Measurements from ENCODE around the genes SLC25A12 and HAT1.

GRCh38 chr2:171893722-171894826, at the start of gene SLC25A12:
SLC25A12 (minus strand) TSS chr2:171894244.
- RRBS: under 1% methylated on average over 27 of the region's 73 CpGs

GRCh38 chr2:171922087-171923144, at the start of gene HAT1:
HAT1 (plus strand) TSS chr2:171922461.
- RRBS: 2% methylated on average over 18 of the region's 68 CpGs

DNA sequence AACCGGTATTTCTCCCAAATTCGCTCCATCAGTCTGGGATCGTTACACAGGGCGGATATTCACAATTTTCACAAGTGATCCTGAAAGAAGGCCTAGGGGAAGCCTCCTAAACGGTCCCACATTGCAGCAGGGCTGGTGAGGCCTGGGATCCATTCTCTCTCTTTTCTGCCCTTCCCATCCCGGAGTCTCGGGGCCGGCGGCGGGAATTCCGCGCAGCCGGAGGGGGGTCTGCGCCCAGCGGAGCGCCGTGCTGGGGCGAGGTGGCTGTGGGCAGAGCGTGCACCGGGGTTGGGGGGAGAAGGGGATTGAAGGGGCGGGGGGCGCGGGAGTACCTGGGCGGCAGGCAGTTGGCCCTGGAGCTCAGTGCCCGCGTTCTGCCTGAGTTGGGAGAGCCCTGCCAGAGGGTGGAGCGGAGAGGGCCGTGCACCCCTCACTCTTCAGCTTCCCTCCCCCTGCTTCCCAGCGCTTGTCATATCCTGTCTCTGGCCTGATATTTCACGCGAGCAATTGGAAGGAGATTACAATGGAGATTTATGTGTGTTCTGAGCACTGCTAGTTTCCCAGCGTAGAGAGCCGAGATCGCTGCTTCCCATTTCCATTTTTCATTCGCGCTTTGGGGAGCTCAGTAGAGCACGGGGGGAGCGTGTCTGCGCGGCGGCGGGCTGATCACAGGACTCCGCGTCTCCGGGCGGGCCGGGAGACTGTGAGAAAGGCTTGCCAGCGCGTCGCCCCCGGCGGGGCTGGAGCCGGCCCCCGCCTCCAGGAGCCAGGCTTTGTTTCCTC, 6.2 kb downstream of the DLX2 start:
- RRBS: 5% methylated on average over 8 of the region's 54 CpGs

DNA sequence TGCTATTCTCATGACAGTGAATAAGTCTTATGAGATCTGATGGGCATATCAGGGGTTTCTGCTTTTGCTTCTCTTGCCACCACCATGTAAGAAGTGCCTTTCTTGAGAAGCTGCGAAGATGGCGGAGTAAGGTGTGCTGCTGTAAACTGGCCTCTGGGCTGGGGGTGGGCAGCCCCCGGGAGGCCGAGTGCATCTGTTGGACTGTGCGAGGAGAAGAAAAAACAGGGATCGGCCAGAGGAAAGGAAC, 62.2 kb upstream of the DLX2 start:
- RRBS: no CpG with 5 or more reads among the region's 6 CpGs

DNA sequence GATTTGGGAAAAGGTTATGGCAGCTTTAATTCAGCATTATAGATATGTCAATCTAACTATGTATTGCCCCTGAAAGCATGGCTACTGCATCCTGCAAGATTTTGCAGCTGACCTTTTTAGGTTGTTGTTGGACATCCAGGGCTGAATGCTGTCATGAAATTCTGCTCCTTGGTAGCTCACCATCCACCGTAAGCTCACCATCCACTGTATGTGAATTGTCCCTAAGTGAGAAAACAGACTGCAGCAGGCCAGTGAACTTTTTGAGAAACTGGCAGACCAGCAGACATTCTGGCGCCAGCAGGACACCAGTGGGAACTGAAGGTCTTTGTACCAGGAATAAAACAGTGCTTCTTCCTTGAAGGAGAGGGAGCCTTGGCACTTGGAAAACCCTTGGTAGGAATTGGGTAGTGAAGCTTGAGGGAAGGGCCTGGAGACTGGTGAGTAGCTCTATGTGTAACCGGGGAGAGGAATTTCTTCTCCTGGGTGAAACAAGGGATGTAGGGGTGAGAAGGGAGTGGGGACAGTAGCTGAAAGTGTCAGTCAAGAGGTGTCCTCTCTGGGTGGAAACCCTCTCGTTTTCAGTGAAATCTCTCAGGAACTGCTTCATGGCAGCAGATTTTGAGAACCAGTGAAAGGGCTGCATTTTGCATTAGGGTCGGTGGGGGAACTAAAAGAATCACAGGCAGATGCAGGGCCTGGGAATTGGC, 131.3 kb upstream of the DLX2 start:
- RRBS: no CpG with 5 or more reads among the region's 5 CpGs

DNA sequence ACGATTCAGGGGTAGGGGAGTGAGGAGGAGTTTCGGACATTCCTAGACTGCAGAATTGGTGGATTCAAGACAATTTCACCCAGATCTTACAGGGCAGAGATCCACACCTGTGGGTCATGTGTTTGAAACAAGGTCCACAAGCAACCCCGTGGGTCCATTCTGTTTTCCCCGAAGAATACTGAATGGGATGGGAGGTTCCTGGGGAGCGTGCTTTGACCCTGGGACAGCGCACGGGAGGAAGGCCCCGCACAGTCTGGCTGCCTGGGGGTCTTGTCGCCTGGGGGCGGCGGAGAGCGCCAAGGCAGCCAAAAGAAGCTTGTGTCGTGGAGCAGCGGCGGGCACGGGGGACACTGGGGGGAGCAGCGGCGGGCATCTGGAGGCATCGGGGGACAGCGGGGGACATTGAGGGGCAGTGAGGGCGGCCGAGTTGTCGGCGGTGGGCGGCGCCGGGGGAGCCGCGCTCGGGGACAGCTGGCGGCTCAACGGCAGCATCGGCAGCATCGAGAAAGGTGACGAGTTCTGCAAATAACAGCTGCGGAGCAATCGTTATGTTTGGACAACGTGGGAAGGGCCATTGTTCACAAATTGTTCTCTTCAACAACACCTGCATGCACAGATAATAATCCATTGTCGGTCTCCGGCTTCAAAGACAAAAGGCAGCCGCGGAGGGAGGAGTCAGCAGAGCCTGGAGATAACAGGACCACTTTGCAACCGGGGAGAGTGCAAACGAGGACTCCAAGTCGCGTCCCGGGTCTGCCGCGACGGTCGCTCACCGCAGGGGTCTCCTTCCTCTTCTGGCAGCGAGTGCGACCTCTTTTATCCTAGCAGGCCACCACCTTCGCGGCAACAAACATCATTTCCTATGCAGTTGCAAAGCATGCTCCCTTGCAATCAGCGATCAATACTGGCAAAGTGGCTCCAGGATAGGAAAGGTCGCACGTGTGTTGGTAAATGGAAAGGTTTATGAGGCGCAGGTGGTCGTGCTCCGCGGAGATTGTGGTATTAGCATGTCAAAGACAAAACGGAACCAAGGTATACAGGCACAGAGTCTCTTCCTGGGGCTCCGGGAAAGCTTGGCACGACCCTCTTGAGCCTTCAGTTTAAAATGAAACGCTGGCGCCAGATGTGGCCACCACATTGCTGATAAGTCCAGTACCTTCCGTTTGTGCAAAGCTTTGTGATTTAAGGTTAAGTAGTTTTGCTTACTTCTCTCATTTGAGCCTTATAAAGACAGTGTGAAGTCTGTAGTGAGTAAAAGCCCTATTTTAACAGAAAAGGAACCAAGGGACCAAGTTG, 132.3 kb upstream of the DLX2 start:
- RRBS: 3% methylated on average over 7 of the region's 69 CpGs

DNA sequence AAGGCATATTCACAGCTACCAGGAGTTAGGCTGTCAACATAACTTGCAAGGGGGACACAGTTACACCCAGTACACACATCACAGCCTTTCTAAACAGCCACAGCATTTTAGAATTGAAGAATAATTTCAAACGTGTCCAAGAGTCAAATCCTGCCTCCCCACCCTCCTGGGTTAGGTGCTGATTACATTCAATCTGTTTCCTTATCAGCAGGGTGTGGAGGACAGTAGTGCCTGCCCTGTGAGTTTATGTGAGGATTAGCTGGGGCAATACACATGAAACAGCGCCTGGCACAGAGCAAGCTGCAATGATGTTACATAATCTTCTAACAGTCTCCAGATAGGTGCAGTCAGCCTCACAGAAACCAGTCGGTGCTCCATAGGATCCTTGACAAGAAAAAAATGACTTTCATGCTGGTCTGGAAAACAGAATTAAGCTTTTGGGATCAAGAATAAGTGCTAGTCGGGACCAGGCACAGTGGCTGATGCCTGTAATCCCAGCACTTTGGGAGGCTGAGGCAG, 91.7 kb upstream of the ITGA6 start:
- RRBS: no CpG with 5 or more reads among the region's 4 CpGs

DNA sequence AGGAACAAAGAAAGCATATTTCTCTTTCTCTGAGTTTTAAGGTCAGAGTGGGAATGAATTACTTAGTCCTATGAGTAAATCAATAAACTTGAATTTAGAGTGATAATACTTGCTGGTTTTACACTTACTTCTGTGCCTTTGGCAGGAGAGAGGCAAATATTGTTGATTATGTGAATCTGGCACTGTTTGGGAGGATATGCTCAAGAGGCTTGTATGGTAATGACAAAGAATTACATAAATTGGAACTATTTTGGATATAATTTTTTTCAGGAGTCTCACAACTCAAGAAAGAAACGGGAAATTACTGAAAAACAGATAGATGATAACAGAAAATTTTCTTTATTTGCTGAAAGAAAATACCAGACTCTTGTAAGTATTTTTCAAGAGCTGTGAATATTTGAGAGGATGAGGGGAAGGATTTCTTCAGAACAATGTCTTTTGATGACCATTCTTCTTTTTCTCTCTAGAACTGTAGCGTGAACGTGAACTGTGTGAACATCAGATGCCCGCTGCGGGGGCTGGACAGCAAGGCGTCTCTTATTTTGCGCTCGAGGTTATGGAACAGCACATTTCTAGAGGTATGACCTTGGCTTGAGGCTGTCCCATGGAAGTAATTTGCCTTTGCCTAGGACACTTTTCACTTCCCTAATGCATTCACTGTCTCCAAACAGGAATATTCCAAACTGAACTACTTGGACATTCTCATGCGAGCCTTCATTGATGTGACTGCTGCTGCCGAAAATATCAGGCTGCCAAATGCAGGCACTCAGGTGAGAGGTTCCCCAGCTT, 63.6 kb downstream of the ITGA6 start:
- RRBS: no CpG with 5 or more reads among the region's 10 CpGs

- RRBS: no CpG with 5 or more reads among the region's 8 CpGs
Measured at GRCh38 chr2:172596480-172597389, 40.8 kb downstream of the PDK1 start.

DNA sequence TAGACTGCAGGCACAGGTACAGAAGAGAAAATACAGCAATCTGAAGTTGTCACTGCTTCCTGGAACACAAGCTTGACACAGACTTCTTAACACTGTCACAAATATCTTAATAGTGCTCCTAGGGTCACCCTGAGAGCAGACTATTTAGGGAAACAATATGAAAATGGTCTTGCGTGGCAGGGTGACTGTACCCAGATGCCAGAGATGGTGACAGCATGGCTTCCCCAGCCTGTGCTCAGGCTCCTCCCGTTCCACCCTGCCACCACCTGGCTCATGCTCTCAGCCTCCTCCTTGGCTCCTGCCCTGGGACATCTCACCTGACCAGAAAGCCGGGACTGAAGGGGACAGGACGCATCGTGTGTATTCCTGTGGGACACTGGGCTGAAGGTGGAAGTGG, 111.5 kb downstream of the RAPGEF4 start:
- RRBS: no CpG with 5 or more reads among the region's 5 CpGs

GRCh38 chr2:172862256-172862655, 126.6 kb downstream of the RAPGEF4 start:
- RRBS: no CpG with 5 or more reads among the region's 3 CpGs

DNA sequence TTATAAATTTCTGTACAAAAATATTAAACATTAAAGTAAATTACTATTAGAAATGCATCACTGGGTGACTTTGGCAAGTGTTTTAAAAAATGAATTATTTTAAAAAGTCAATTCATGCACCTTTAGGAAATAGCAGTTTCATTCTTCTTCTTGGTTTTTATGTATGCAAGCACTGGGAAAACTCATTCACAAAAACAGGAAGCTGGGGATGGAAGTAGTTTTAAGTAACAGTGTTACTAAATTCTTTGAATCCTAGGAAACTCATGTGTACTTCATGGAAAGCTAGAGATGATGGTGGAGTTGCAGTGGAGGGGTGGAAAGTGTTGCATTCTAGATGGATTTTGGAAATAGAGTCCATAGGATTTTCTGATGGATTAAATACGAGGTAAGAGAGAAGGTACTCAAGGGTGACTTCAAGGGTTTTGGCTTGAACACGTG, 142.7 kb upstream of the MAP3K20 start:
- RRBS: no CpG with 5 or more reads among the region's 2 CpGs

DNA sequence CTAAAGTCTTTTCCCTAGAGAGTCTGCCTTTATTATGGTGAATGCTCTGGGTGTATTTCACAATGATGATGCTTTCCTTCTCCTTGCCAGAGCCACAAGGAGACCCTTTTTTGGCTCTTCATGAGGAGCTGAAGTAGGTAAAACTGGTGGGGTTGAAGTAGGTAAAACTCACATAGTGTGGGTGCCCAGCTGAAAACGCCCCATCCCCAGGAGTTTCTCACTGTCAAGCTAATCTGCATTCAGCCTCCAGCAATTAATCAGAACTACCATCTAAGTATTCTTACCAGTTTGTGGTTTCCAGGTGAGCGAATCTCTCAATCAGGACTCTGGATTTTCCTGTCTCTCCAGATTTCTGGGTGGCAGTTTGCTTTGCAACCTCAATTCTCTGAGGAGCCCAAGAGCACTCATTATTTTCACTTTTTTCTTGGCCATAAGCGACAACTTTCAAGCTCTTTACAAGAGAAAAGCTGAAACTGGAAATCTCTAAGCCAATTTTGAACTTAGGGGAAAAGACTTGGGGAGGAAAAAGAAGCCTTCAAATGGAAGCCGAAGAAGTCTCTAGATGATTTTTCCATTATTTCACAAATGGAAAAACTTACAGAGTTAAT, 121.6 kb upstream of the MAP3K20 start:
- RRBS: no CpG with 5 or more reads among the region's 4 CpGs

- RRBS: no CpG with 5 or more reads among the region's 4 CpGs
Measured at GRCh38 chr2:172960938-172961371, 114.7 kb upstream of the MAP3K20 start.

DNA sequence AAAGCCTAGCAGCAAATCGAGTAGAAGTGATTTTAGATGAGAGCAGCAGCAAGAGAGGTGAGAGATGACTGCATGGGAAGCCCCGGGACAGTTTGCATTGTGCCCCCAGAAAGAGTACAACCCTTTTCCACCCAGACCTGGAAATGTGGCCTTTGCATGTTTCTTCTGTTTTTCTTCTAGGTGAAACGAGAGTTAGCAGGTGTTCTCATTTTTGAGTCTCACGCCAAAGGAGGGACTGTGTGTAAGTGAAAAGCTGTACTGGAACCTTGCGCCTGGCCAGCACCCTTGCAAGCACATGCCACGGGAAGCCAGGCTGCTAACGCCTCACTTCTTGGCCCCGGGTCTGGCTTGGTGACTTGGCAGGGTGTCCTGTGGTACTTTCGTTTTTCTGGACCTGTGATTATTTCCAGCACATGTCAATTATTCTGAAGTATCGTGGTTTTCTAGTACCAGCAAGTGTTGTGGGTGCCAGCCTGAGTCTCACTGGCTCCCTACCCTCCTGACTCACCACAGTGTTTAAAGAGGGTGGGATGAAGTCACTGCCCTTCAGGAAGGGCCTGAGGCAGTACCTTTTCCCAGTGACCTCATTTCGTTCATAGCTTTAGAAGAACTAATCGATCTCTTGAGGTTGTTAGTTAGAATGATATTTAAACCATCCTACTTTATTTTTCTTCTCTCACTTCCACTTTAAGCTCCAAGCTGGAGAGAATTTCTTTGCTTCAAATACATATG, 90.2 kb upstream of the MAP3K20 start:
- RRBS: no CpG with 5 or more reads among the region's 12 CpGs

- RRBS: no CpG with 5 or more reads among the region's 6 CpGs
Measured at GRCh38 chr2:173049196-173050022, 26.2 kb upstream of the MAP3K20 start.

DNA sequence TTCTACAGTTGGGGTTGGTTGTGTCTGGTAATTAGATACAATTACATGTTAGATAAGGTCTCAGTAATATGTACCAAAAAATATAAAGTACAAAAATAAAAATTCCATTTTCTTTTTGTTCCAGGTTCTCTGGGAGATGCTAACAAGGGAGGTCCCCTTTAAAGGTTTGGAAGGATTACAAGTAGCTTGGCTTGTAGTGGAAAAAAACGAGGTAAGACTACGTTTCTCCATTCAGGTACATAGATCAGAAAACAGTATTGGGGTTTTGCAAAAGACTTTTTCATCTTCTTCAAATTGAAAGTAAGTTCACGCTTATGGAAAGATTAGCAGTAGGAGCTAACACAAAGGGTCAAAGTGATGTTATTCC, 122.2 kb downstream of the MAP3K20 start:
- RRBS: no CpG with 5 or more reads among the region's 3 CpGs

DNA sequence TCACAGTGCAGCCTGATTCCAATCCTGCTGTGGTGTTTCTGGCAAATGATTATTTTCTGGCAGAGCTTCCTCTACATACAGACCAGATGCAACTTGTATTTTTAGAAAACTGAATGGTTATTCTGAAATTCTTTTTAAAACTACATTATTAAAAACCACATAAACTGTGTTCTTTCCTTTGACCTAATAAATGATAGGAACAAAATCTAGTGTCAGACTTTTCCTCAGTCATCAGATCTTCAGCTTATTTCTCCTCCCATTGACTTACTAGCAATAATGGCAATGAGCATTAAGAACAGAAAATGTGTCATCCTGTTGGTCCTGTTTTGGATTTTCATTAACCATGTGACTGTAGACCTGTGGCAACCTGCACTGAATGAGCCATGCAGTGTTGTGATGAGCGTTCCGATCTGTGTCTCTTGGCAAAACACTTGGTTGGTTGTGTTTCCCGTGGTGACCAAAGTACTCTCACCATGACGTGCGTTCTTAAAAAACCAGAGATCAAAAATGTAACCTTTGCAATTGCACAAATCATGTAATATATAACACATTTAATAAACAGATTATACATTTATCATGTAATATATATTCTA, 138.5 kb downstream of the MAP3K20 start:
- RRBS: no CpG with 5 or more reads among the region's 5 CpGs

- RRBS: no CpG with 5 or more reads among the region's 6 CpGs
Measured at GRCh38 chr2:173943156-173943940, 21.8 kb downstream of the SP3 start.

DNA sequence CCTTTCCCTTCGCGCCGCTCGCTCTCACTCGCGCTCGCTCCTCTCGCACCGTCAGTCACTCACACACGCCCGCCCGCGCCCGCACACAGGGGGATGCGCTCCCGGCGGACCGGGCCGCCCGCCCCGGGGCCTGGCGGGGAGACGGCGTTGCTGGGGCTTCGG, 469 bp downstream of the SP3 start:
- RRBS: no CpG with 5 or more reads among the region's 25 CpGs